ENCODE data around the genes SLFN12L and LYZL6.

DNA sequence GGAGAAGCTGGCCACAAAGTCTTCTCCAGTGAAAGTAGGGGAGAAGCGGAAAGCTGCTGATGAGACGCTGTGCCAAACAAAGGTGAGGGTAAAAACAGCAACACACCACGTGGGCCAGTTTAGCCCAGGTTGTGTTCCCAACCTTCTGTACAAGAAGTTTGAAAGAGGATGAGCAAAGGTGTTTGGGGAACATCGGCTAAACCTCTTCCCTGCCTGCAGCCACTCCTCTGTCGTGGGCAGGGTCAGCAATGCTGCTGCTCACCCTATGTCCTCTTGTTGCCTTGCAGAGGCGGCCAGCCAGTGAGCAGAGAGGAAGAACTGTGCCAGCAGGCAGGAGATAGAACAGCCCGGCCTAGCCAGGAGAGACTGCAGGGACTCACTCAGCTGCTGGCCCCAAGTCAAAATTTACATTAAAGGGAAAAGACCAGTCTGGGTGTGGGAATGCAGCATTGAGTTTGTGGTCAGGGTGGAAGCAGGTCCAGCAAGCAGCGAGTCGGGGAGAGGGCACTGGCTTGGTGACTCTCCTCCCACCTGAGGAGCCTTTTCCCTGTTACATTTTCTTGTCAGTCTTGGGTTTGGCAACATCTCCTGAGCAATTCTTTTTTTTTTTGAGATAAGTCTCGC lies 22.5 kb downstream of the LIG3 start:
- RRBS: no CpG with 5 or more reads among the region's 10 CpGs

DNA sequence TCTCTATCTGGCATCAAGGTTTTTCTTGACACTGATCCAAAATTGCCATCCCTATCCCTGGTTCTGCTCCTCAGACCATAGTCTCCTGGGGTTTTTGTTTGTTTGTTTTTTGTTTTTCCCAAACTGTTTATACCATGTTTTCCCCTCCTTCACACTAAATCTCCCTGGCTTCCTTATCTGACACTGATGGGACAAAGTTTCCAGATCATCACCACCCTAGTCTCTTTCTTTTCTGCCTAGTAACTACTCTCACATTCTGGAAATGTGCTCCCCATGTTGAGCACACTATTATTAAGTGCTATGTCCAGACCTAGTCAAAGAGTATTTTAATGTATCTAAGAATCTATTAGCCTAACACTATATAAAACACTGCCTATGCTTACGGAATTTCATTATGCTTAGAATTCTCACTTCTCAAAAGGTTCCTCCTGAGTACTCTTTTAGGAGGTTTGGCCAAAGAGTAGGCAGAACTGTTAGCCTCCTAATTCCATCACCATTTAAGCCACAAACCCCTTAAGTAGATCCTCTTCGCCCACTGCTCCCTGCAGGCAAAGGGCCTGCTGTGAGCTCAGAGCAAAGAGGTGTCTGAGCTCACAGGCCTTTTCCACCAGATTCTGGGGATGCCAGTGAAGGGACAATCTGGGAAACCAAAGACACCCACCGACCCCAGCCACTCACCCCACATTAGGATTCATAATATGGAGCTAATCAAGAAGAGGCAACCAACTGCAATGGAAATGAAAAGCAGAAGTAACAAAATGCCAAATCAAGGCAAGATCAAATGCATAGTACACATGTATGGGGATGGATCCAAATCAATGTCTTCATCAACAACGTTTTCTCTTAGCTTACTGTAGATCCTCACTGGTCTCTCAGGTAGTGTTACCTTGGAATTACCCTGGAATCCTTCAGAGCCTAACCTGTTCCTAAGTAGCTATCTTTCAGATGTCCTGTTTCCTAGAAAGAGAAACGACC lies 37.9 kb downstream of the LIG3 start:
- RRBS: no CpG with 5 or more reads among the region's 5 CpGs

- RRBS: no CpG with 5 or more reads among the region's 17 CpGs
Measured at GRCh38 chr17:35278305-35278964, 35.6 kb downstream of the SLFN5 start.

GRCh38 chr17:35431993-35432131 lies 438 bp downstream of the SLFN12 start:
- RRBS: no CpG with 5 or more reads among the region's 5 CpGs

GRCh38 chr17:35537525-35537936 lies at the start of gene SLFN12L:
TSS of gene SLFN12L (minus strand) at chr17:35537678.
- RRBS: no CpG with 5 or more reads among the region's 2 CpGs

DNA sequence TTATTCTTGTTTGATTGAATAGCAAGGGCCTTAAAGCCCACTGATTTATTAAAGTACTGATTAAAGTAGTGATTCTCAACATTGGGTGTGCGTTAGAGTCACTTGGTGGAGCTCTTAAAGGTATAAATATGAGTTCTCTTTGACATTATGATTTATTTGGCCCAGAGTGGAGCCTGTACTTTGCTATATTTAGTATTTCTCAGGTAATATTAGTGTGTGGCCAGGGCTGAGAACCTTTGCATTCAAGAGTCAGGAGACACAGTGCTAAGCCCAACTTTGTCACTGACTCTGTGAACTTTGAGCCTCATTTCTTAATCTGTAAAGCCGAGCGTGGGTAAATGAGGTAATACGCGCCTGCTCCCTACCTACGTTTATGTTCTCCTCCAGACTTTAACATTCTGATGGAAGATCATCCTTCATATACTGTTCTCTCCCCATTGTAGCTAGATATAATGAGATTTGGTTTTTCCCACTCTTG lies 10.4 kb downstream of the AP2B1 start:
- RRBS: no CpG with 5 or more reads among the region's 6 CpGs

DNA sequence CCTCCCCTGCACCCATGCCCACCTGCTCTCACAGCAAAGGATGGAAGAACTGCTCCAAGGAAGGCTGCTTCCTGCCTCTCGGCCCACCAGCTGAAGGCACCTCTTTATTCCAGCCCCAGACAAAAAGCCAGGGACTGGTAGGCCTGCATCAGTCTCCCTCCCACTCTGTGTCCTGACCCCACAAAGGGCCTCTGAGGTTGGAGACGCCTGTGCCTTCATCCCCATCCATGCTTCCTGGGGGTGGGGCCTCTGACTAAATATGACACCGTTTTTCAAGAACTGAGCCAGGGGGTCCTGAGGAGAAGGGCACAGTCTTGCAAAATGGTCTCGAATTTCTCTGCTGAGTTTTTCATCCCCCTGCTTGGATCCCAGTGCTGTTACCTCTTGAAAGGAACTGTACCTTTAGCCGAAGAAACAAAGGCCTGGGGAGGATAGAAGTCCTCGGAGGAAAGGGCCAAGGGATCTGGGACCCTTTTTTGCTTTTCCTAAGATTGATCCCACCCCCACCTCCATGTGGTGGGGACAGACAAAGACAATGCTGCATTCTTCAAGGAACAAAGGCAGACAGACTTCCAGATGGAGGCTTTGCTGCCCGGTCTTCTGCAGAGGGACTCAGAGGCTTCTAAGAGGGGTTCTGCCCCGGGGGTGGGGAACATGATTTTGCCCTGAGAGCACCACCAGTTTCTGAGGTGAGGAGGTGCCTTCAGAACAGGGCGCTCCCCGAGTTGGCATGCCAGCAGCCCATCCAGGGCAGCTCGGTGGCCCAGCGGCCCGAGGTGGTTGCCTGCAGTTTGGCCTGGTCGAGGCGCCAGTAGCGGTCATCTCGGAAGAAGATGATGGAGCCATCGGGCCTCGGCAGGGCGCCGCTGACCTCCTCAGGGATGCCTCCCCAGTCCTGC lies 5.4 kb downstream of the C17orf50 start:
- RRBS: no CpG with 5 or more reads among the region's 21 CpGs

GRCh38 chr17:35784767-35785389 lies 10.6 kb downstream of the MMP28 start:
- RRBS: no CpG with 5 or more reads among the region's 2 CpGs

DNA sequence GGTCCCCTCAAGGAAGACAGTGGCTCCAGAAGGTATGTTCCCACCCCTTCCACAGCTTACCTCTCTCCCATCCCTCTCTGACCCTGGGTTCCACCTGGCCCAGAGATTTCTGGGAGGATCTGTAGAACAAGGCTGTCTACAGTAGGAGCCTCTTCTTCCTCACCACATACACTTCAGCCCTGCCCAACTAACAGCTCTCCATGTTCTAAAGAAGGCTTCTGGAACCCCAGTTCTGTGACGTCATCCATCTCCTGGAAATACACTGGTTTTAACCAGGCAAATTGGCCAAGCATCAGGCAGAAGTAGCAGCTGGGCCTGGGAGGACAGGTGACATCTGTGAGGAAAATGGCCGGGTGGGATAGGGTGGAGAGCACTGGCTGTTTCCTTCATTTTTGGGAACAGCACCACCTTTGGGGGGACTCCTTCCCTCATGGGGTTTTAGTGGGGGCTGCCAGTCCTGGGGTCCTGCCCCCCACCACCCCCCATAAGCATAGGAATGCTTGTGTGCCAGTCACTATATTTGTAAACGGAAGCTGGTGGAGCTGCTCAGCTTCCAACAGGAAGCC lies at the start of gene LYZL6:
TSS of gene LYZL6 (minus strand) at position 207 of the 566 bp plus-strand sequence.
- RRBS: no CpG with 5 or more reads among the region's 3 CpGs

DNA sequence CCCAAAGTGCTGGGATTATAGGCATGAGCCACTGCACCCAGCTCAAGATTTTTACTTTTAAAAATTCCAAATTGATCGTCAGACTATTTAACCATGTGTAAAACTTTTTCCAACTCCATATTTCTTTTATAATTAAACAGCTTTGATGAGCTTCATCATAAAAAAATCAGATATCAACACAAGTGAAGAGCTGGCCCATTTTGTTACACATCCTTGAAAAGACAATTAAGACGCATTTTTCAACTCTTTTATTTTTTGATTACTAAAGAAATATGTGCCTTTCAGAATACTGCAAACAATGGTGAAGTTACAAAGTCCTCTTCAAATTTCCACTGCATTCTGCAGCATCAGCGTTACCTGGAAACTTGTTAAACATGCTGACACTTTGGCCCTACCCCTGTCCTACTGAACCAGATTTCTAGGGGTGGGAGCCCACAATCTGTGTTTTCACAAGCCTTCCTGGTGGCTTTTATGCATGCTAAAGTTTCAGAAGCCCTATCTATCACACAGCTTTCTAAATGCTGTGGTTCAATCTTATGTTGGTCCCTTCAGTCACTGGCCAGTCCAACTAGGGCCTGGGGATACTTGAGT lies 4.5 kb upstream of the CCL14 start:
- RRBS: no CpG with 5 or more reads among the region's 3 CpGs

DNA sequence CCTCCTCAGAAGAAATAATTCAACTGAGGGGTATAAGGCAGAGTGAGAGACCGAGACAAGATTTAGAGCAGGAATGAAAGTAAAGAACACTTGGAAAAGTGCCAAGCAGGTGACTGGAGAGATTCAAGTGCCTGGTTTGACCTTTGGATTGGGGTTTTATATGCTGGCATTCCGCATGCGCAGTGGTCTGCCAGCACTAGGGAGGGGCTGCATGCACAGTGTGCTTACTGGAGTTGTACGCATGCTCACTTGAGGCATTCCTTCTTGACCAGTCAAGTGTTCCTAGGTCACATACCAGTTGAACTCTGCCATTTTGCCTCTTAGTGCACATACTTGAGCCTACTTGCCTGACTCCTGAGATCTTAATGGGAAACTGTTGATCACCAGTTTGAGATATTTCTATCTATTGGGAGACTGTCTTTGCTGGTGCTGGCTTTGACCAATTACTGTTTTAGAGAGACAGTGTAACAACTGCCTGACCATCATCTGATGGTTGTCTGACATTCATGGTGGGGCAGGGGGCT lies 692 bp upstream of the CCL15 start:
- RRBS: no CpG with 5 or more reads among the region's 4 CpGs

DNA sequence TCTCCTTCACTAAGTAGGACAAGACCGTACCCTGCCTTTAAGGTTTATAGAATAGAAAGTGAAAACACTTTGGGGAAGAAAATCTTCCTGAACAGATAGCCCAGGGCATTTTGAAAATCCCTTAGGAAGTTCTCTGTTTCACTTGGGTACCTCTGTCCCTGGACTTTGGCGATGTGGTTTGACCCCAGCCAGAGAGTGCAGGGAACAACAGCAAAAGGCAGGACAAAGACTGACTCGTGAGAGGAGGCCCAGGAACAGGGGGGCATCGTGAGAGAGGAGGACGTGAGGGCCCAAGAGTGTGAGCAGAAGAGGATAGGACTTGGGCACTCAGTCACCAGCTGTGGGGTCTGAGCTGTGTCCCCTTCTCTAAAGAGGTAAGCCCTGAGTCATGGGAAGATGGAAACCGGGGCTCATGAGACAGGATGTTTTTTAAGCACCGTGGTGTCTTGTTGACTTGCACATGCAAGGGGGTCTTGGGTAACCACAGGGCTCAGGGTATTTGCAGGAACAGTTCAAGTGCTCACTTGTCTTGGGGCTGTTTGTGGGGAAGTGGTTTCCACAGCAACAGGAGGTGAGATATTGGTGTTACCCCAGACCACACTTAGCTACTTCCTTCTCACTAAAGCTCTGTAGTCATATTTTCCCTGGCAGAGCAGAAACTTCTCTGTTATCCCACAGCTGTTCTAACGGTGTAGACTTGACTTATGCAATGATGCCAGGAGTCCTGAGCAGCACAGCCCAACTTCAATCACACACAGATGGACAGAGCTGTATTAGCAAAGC lies 7.5 kb downstream of the CCL3 start:
- RRBS: no CpG with 5 or more reads among the region's 8 CpGs

DNA sequence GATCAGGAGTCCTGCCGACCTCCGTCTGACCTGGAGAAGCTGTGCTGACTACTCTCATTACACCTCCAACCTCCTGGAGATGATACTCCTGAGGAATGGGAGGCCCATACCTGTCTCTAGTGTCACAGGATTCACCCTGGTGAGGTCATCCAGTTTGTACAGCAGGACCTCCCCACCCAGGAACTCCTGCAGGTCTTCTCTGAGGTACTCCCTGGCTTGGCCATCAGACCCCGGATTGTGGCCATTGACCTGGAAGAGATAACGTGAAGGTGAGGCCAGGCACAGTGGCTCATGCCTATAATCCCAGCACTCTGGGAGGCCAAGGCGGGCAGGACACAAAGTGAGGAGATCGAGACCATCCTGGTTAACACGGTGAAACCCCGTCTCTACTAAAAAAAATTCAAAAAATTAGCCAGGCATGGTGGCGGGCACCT lies 6.7 kb downstream of the MYO19 start:
- RRBS: no CpG with 5 or more reads among the region's 9 CpGs

- RRBS: no CpG with 5 or more reads among the region's 13 CpGs
Measured at GRCh38 chr17:36727654-36728274, 126.4 kb downstream of the MRM1 start.

- RRBS: no CpG with 5 or more reads among the region's 8 CpGs
Measured at GRCh38 chr17:36949660-36949993, 873 bp downstream of the AATF start.

DNA sequence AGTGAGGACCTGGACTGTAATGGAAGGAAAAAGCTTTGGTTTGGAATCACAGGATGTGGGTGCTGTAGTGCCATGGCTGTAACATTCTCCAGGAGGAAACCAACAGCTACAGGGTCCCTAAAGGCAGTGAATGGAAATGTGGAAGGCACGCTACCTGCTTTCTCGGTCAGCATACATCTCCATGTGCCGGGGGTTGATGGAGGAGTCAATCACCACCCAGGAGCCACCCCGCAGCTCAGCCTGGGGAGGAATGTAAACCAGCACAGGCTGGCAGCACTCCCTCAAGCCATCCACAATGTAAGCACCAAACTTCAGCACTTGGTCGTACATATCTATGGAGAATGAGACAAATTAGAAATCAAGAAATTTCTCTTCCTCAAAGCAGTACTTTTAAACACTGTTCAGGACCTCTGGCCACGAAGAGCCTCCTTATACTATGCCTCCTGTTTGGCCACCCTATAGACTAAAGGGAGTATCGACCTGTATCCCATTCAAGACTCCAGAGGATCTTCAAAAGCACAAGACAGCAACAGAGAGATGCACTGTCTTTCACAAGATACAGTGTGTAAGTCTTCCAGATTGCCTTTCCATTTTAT lies 164.3 kb downstream of the AATF start:
- RRBS: no CpG with 5 or more reads among the region's 7 CpGs

- RRBS: no CpG with 5 or more reads among the region's 4 CpGs
Measured at GRCh38 chr17:37273262-37274164, 102.3 kb upstream of the C17orf78 start.

GRCh38 chr17:37358786-37359819 lies 16.7 kb upstream of the C17orf78 start:
- RRBS: no CpG with 5 or more reads among the region's 94 CpGs

GRCh38 chr17:37487974-37488650 lies 1.6 kb upstream of the DUSP14 start:
- RRBS: no CpG with 5 or more reads among the region's 7 CpGs

GRCh38 chr17:37552763-37553982 lies 56.0 kb downstream of the SYNRG start:
- RRBS: no CpG with 5 or more reads among the region's 9 CpGs

Measured in zone of skin (tissue), 1 donor.